Duodenum (tissue), 1 donor: ENCODE measurements around a stretch of chr17.

DNA sequence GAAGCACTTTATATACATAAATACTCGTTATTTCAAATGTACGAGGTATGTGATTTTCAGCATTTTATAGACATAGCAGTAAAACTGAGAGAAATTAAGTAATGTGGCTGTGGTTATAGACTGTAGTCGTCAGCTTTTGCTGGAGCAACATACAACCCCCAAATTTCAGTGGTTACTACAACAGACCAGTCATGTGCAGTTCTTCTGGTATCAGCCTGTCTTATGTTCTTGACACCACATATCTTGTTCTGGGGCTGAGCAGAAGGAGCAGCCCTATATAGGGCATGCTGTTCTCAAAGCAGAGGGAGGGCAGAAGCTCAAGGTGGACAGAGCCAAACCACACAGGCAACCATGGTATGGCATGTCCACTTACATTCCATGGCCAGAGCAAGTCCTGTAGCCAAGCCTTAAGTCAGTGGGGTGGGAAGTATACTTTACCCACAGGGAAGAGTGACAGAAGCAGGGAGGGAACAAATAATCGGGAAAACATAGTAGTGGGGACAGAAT lies 7.7 kb downstream of the PRKAR1A start:
- PRO-cap = no peak

DNA sequence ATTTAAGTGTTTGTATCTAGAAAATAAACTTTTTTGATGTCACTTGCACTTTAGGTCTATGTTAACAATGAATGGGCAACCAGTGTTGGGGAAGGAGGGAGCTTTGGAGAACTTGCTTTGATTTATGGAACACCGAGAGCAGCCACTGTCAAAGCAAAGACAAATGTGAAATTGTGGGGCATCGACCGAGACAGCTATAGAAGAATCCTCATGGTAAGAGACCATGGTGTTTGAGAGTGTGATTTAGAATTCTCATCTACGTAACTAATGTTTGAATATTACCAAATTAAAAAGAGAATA lies 13.4 kb downstream of the PRKAR1A start:
- PRO-cap = no peak

GRCh38 chr17:68539259-68540007 lies 27.2 kb downstream of the PRKAR1A start:
- PRO-cap = no peak

DNA sequence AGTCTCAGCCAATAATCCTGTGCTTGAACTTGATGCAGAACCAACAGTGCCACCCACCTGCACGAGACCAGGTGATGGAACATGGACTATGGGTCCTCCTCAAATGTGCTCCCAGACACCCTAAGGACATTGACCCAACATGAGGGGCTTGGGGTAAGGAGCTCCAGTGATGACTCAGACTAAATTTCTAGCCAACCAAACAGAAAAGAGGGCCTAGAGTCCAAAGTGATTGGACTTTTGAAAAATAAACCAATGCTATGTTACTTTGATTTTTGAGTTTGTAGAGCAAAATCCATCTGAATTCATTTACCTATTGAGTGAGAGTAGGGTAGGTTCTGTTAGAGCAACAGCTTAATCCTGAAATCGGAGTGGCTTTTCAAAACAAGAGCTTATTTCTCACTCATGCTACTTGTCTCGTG lies 21.9 kb downstream of the FAM20A start:
- PRO-cap = no peak

DNA sequence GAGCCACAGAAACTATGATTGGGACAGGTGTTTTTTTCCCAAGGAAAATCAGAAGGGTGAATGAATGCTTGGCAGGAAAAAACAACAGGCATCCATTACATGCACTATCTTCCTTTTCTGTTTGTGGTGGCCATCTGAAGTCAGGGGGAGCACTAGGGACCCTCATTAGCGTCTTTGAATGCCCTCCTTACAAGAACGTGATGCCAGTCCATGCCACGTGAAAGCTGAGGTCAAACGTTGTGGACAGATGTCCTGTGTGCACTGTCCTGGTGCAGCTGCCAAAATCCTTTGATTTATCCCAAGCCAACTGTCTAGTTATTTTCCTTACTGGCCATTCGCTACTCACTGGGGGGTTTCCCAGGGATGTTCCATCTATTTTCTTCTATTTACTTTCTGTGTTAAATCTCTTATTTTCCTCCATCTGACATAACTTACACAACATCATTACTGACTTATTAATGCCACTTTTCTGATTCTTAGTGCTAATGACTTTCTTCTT lies 135.7 kb downstream of the ABCA8 start:
- PRO-cap = no peak

- PRO-cap = no peak
These were observed 28.0 kb upstream of the ABCA9 start for GRCh38 chr17:69088441-69089342.

GRCh38 chr17:69451451-69451981 lies 37.0 kb downstream of the MAP2K6 start:
- PRO-cap = no peak

DNA sequence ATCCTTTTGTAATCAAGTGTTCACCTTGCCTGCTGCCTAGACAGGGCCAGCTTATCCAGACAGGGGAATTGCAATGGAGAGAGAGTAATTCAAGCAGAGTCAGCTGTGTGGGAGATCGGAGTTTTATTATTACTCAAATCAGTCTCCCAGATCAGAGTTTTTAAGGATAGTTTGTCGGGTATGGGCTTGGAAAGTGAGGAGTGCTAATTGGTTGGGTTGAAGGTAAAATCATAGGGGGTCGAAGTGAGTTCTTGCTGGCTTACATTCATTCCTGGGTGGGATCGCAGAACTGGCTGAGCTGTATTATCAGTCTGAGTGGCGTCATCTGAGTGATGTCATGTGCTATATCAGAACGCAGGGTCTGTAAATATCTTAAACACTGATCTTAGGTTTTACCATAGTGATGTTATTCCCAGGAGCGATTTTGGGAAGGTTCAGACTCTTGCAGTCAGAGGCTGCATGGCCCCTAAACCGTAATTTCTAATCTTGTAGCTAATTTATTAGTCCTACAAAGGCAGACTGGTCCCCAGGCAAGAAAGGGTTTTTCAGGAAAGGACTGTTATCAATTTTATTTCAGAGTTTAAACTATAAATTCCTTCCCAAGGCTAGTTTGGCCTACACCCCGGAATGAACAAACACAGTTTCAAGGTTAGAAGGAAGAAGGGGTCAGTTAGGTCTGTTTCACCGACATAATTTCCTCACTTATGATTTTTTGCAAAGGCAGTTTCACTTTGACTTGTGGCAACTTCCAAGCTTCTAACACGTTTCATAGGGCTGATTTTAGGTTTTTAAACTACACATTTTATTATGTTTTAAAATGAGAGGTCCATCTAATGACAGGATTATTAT lies 21.4 kb upstream of the KCNJ16 start:
- PRO-cap = no peak

- PRO-cap = no peak
These were observed 220.0 kb downstream of the KCNJ2 start for GRCh38 chr17:70389176-70389810.

DNA sequence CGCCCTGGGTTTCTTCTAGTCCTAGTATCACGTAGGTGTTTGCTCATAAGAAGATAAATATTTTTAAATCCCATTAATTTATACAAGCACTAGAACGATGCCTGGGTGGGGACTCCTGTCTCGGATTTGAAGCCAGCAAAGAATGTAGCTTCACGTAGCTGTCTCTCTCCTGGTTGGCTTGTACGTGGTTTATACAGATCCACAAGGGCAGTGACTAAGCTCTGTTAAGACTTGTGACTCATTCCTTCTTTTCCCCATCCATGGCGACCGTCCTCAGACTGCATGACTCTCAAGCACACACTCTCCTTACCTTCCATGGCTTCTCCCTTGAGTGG lies 679.8 kb upstream of the SOX9 start:
- PRO-cap = no peak

DNA sequence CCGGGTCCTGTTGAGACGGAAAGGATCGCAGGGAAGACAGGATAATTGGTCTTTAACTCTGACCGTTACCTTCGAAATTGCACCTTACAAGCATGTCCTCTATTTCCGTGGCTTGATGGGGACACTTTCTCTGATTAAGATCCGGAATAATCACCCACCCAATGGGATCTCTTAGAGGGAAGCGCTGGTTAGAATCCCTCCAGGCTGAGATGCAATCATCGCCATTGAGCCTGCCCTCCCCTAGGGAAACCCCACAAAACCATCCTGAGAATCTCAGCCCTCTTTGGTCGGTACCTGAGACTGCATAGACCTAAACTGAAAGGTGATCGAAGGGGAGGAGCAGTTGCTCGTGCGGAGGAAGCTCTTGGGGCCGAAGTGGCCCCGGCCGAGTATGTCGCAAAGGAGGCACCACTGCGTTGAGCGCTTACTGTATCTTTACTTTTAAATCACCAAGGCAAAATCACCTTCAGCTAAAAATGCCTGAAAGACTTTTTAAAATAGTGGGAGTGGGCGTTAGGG lies 4.6 kb upstream of the SOX9 start:
- PRO-cap = no peak

- PRO-cap = no peak
These were observed 2.2 kb downstream of the SOX9 start for GRCh38 chr17:72122936-72123502.

DNA sequence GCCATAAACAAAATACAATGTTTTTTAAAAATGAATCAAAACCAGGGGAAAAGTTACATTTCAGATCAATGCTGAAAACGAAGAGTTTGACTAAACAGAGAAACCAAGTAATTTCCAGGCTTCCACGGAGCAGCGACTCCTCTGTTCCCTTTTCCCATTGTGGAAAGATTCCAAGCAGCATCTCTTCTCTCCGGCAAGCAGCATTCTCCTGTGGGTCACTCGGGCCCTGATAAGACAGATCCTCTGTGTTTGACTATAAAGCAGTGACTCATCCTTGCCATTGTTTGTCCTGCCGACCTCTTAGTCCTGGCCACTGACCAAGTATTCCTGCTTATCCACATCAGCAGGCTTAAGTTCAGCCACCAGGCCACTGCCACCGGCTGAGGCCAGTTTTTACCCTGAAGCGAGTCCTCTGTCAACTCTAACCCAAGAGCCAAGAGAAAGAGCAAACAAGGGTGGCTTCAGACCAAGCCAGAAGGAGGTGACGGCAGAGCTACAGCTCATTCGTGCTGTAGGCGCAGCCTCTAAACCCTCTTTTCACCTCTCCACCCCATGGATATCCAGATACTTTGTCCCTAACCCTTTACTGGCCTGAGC lies 30.7 kb downstream of the SOX9 start:
- PRO-cap = no peak

- PRO-cap = no peak
These were observed 62.4 kb downstream of the SOX9 start for GRCh38 chr17:72183207-72183722.

- PRO-cap = no peak
These were observed 71.4 kb downstream of the SOX9 start for GRCh38 chr17:72192258-72192595.

DNA sequence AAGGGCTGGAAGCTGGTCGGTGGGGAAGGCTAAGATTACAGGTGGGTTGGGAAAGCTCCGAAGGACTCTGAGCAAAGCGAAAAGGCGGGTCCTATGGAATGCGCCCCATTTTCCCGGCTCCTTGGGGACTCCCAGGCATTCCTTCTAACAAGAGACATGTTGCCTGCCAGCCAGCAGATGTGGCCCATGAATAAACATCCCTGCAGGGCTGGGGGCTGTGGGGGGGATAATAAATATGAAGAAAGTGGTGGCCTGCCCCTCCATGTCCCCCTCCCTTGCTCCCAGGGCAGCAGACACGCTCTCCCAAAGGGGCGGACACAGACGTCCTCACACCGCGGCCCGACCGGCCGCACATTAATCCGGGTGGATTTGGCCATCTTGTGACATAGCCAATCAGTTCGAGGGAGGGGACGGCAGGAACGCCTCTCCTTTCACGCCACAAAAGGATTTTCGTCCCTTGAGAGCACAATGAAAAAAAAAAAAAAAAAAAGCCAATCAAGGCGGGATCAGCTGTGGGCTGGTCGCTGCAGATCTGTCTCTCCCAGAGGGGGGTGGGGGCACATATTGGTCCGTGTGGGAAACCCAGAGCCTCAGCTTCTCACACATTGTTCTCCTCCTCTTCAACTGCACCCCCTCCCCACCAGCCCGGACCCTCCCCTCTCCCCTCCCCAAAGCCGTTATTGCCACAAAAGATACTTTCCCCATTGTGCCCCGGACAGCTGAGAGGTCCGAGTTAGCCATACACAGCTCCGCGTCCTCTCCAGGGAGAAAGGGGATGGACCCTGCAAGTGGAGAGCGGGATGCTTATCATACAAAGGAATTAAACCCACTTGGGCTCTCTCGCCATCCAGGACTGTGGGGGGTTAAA lies 98.7 kb downstream of the SOX9 start:
- PRO-cap = bidirectional peak, plus-strand start at position 564 of the sequence, minus-strand start at position 356 of the sequence

GRCh38 chr17:72273329-72273721 lies 152.5 kb downstream of the SOX9 start:
- PRO-cap = no peak

GRCh38 chr17:72407231-72408016 lies 286.6 kb downstream of the SOX9 start:
- PRO-cap = no peak

DNA sequence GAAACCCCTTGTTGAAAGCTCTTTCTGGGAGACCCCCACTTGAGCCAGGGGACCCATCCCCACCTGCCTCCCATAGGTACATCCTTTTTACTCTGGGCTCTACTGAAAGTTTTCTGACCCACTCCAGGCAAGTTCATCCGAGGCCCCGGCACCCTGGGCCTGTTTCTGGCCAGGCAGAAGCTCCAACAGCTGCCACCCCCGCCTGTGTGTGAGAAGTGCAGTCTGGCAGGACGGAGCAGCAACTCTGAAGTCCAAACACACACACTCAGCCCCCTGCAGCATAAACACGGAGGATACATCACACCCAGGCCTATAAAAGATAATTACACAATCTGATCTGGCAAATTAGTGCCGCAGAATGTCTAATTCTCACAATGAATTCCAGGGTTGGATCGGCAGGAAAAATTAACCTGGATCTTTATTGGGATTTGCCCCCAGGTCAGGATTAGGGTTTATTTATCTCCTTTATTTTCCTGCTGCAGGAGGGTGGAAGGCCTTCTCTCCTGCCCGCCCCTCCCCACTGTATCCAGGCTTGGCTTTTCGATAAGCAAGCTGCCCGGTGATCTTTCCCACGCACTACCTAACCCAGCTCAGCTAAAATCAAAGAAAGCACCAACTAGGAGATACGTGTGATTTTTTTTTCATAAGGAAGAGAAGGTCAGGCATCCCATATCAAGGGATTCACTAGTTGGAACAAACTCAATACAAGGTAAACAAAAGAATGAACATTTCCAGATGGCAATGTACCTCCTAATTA lies 311.4 kb downstream of the SOX9 start:
- PRO-cap = unidirectional peak, minus-strand start at position 246 of the sequence

DNA sequence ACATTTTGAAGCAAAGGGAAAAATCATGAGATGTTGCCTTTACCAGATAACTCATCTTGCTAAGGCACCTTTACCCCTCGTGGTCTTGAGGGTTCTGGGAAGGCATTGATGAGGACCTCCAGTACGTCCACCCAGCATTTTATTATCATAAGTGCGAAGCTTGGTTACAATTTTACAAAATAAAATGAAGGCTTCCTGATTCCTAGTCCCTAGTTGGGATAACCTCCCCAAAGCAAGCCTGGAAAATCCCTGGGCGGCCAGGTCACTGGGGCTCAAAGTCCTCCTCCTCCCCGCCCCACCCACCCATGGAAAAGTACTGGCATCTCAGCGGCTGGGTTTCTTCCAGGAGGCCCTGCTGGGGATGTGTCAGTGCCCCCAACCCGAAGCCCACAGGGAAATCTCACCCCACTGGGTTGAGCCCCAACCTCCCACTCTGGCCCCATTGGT lies 324.2 kb downstream of the SOX9 start:
- PRO-cap = no peak